REH cell (cell line): ENCODE measurements around the gene PRDX4.

- PRO-cap = no peak
These were observed 100.2 kb downstream of the PHKA2 start for GRCh38 chrX:18883689-18884066.

DNA sequence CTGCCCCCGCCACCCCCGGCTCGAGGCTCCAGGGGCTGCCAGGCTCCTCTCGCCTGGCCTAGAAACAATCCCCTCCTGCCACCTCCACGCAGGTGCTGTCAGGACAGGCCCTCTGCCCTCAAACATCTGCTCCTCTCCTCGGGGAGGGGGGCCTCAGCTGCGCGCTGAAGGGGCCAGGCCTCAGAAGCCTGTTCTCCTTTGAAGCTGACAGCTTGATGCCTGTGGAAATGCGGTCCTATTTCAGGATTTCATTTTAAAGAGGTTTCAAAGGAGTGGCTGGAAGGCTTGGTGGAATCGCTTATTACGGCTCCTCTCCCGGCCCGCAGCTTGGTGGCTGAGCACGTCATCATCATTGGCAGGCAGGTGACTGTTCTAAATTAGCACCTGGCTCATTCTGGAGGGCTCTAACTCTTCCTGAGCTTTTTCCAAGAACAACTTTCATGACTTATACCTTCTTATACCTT lies 92.8 kb downstream of the PHKA2 start:
- PRO-cap = no peak

GRCh38 chrX:19188397-19188696 lies 66.1 kb upstream of the ADGRG2 start:
- PRO-cap = no peak

DNA sequence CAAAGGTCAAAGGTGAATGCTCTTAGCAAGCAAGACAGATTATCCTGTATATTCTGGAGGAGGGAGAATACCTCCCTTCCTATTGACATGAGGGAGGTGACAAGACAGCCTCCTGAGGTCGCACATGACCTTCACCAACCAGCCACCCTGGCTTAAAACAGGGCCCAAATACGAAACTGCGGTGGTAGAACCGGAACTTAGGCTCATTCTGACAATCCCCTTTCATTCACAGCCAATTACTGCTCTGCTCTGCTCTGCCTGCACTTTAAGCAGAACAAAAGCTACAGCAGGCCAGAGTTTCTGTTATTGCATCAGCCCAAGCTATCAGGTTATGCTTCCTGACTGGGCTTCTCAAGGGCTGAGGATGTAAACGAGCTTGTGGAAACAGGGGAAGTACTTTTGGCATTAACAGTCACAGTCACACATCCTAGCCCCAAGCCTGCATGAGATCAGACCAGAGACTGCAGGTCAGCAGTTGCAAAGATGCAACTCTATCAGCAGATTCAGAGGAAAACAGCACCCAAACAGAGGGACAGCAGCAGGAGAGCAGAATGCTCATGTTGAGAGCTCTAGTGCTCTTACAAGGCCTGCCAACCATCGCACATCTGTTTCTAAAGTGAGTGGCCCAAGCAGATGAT lies 51.2 kb upstream of the MAP3K15 start:
- PRO-cap = bidirectional peak, plus-strand start at position 306 of the sequence, minus-strand start at position 172 of the sequence; bidirectional peak, plus-strand start outside the sequence, minus-strand start at position 618 of the sequence

- PRO-cap = no peak
These were observed 125.5 kb upstream of the MAP3K15 start for GRCh38 chrX:19640875-19641226.

DNA sequence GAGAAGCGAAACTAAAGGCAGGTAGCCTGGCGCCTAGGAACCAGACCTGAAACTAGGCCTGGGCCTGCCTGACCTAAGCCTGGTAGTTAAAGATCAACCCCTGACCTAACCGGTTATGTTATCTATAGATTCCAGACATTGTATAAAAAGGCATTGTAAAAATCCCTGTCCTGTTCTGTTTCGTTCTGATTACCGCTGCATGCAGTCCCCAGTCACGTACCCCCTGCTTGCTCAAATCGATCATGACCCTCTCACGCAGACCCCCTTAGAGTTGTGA lies 131.8 kb downstream of the SH3KBP1 start:
- PRO-cap = no peak

GRCh38 chrX:19833065-19834090 lies 54.0 kb downstream of the SH3KBP1 start:
- PRO-cap = no peak

DNA sequence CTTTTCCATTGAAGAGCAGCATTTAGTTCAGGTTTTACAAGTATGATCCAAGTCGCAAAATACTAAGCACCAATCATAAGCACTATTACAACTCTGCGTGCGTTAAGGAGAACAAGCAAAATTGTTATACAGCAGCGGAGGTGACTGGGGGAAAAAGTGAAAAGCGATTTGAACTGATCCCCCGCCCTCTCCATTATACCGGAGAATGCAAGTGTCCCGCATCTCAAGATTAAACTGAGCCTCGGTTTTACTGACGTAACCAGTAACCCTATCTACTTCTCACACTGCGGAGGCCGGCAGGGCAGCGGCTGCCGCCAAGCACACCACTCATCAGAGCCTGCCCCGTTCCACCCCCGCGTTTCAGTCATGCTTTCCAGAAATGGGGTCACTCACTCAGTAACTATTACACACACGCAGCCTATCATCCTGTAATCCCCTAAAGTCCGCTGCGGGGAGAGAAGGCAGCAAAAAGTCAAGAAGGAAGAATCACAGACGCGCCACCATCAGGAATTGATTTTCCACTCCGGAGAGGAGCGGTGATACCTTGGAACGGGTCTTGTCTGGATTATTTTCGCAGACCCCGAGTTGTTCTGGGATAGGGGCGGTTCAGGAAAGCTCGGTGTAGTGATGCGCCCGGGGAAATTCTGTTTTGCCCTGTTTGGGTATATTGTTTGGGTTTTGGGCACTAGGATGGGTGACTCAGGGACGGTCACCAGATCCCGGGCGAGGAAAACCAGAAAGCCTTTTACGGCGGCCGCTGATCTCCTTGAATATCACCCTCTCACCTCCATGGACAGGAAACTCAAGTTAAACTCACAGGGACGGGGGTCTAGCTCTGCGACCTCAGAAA lies 1.4 kb downstream of the RPS6KA3 start:
- PRO-cap = bidirectional peak, plus-strand start at position 262 of the sequence, minus-strand start at position 197 of the sequence; bidirectional peak, plus-strand start outside the sequence, minus-strand start at position 804 of the sequence

DNA sequence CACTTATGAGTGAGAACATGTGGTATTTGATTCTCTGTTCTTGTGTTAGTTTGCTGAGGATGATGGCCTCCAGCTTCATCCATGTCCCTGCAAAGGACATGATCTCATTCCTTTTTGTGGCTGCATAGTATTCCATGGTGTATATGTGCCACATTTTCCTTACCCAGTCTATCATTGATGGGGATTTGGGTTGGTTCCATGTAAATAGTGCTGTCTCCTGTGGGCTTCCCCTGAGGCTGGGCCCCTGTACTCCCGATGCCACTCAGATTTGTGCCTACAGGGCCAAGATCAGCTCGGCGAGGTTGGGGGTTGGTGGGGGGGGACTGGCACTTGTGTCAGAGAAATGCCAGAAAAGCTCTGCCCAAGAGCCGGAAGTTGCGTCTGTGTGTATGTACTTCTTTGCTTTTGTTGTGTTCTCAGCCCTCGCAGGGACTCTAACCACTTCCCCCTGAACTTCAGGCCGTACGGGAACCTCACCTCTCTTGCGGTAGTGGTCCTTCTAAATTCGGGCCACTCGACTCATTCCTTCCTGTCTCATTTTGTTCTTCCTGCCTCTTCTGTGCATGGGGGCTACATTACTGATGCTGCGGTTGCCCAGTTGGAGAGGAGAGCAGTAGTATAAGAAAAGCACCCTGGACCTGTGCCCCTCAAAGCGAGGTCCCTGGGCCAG lies 146.1 kb upstream of the RPS6KA3 start:
- PRO-cap = no peak

- PRO-cap = no peak
These were observed 535.3 kb upstream of the CNKSR2 start for GRCh38 chrX:20838963-20839360.

- PRO-cap = no peak
These were observed 8.5 kb downstream of the SMS start for GRCh38 chrX:21949072-21949401.

DNA sequence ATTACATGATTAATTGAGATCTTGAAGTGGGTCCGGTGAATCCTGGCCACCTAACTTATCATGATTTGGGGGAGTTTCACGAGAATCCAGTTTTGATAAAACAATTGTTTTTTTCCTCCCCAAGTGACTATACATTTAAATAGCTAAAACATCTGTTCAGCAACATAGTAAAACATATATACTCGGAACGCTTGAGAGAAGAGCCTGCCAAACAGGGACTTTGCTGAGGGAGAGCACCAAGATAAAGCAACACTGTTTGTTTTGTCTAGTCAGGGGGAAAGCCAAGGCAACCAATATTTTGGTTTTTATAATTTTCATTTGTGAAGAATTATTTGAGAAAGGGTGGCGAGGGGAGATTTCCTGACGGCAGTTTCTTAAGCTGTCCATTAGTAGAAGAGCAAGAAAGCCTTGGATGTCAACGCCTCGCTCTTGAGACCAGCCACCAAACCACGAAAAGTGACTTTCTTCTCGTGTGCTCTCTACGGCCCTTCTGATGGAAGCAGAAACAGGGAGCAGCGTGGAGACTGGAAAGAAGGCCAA lies 458 bp downstream of the PHEX start:
- PRO-cap = no peak

GRCh38 chrX:22057635-22058182 lies 25.6 kb downstream of the PHEX start:
- PRO-cap = no peak

DNA sequence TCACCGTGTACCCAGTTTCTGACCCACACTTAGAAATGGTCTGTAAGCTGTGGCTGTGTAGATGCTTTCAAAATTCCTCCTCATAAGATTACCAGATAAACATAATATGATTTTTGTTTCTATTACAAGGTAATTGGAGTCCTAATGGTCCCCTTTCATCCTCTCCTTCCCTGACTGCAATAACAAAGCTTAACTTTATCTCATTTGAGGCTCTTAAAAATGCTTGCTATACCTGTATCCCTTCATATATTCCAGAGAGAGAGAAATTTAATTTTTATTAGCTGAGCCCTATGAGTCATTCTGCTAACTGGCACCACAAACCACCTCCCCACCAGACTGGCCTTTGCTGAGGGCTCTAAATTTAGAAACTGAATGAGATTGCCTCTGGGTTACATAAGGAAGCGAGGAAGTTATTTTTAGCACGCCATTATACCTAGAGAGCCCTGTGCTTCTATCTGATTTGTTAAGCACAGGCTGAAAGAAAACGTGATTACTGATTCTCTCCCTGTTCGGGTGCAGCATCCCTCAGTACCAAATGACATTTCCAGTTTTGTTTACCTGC lies 27.4 kb downstream of the CBLL2 start:
- PRO-cap = bidirectional peak, plus-strand start at position 463 of the sequence, minus-strand start at position 338 of the sequence

DNA sequence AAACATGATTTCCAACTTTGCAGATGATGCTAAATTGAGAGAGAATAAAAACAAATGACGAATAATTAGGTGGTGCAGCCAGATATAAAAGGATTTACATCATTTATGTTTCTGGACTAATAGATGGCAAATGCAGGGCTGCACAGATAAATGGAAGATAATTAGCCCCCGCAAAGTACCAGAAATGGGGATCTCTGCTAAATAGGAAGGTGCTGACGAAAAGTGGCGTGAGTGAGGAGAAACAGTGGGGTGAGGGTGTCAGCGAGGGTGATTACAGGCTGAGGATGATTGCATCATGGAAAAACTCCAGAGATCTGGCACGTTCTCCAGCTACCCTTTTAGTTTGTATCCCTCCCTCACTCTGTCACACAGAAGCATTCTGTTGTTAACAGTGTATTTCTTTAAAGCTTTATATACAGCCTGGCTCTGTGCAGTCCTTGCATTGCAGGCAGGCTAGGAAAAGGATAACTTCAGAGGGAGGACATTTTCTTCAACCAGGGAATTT lies 309.7 kb upstream of the DDX53 start:
- PRO-cap = no peak

DNA sequence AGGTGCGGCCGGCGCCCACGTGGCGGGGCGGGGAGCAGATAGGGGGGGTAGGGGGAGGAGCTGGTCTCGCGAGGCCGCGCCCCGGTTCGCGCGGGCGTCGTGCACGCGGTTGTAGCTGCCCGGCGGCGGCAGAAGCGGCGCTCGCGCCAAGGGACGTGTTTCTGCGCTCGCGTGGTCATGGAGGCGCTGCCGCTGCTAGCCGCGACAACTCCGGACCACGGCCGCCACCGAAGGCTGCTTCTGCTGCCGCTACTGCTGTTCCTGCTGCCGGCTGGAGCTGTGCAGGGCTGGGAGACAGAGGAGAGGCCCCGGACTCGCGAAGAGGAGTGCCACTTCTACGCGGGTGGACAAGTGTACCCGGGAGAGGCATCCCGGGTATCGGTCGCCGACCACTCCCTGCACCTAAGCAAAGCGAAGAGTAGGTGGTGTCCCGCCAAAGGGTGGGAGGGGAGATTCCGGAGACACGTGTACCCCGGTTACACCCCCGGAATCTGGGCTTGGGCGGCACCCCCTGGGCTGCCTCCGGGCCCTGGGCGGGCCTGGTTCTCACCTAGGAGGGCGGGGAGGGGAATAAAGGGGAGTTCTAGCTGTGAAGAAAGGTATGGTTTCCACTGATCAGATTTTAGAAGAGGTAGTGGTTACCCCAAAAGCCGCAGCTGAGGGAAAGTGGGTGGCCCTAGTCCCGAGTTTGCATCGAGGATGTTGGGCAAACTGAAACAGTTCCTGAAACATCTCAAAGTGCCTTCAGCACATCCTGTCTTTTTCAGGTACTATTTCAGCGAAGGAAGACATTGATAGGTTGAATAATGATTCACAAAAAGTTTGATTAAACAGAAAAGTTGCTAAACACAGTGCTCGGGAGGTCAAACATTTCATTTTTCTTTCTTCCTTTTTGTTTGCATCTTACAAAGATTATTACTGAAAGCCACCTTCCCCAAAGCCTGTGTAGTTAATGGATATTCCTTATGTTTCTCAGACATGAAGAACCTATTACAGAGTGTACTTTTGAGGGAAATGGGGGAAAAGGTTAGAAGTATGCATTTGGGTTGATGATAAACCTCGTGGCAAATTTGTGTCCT lies at the start of gene PRDX4:
Gene PRDX4 (plus strand): TSS at position 100 of the 1,079 bp plus-strand sequence.
- PRO-cap = bidirectional peak, plus-strand start at position 131 of the sequence, minus-strand start outside the sequence; bidirectional peak, plus-strand start at position 507 of the sequence, minus-strand start at position 420 of the sequence

- PRO-cap = bidirectional peak, plus-strand start at chrX:23743394, minus-strand start at chrX:23743273
These were observed 261 bp upstream of the ACOT9 start for GRCh38 chrX:23743344-23743730.

DNA sequence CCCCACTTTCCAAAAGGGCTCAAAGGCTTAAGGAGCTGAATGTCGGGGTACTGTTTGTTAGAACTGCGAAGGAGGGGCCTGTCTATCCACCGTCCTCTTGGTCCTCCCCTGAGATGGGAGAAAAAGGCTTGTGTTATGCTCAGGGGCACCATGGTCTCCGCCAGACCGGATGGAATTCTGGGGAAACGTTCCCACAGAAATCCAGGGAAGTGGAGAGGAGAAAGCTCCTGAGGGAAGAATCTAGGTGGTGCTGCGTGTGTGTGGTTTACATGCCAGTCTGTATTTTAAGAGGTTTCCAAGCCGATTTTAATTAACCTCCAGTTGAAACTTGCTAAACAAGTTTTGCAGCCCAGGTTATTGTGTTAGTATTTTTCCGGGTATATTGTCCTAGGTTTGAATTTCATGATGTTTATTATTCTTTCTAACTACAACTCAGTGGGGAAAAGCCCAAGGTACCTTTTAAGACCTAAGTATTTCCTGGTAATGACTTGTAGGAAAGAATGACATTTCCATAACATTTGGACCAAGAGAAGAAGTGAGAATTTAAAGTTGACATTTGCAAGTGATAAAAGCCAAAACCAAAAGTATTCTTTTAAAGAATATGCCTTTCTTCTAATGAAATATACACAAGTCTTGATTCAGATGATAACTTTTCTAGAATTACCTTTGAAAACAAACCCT lies 14.4 kb downstream of the SAT1 start:
- PRO-cap = no peak

DNA sequence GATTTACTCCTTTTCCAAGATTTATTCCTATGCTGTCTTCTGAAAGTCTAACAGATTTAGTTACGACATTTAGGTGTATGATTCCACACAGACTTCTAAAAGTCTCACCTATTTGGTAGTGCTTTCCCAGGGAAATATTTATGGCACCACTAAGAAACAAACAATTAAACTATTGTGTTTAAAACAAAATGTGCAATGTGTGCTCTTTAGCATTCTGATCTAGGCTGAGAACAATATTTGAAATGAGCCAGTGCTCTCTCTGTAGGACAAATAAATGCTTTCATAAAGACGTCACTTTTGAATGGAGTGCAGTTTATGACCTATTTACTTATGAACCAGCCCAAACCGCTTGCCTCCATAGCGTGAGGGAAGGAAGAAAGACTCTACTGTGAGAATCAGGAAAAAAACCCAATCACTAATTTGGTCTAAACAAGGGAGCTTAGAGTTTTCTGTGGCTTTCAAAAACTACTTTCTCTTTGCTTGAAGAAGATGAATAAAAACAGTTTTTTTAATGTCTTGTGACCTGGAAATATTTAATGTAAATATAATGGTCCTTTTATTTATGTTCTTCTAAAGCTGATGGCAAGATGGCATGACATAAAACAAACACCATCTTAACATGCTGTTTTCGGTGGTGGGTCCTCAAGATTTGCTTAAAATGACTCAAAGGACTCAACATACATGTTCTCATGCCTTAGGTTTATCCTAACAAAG lies 39.5 kb downstream of the SAT1 start:
- PRO-cap = no peak

- PRO-cap = bidirectional peak, plus-strand start at chrX:24024439, minus-strand start at chrX:24024451; bidirectional peak, plus-strand start at chrX:24024701, minus-strand start at chrX:24024638
These were observed 2.6 kb downstream of the KLHL15 start for GRCh38 chrX:24024268-24024833.